Fibroblast of the aortic adventitia (primary cell): Measurements from ENCODE around the genes NOA1, IGFBP7 and TMPRSS11F.

DNA sequence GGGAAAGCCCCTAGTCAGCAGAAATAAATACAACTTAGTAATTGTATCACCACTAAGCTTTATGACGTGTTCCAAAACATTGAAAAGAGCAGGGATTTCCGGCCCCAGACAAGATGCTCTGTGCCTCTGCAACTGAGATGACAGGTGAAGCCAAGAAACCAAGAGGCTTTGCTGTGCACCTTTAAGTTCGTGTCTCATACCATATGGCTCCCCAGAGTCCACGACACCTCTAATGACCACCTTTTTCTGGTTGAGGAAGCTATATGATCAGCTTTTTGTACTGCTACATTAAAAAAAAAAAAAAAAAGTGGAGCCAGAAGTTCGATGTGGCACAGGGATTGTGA, 58.5 kb downstream of the SPINK2 start:
- CAGE, long polyA plus RNA, result no peak

DNA sequence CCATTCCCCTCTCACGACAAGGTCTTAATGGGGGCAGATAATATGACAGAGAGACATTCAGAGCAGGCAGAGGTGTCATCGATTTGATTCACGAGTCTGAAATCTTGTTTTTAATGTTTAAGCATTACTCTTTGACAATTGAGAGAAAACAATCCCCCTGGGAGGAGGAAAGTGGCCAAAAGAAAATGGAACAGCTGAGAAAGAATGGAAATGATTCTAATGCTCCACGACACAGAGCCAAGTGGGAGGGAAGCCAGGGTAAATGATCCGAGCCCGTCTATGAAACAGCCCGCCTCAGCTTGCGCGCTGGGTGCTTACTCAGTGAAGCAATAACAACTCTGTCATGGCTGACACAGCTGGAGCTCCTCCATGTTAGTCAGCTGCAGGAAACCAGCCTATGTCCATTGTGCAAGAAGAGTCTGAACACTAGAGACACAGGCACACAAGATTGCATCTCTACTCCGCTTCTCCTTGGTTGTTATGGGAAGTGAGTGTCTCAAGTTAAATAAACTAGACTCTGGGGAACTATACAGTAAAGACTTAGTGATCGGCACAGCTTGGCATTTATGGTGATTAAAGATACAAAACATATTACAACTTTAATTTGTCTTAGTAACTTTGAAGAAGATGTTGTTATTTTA, 19.3 kb downstream of the NOA1 start:
- CAGE, long polyA plus RNA, result no peak

DNA sequence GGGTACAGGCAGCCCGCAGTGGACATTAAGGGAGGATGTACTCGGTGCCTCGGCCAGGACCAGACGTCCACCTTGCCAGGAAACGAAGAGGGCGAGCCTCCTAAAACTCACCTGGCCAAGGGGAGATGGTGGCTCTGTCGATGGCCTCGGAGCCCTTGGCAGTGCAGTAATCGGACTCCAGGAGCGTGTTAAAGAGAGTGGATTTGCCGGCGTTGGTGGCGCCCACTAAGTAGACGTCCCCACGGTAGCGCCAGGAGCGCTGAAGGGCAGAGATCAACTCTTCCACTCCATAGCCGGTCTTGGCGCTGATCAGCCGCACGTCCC, 1.1 kb downstream of the NOA1 start:
- CAGE, long polyA plus RNA, result no peak

GRCh38 chr4:56977367-56977945, at the start of gene NOA1:
TSS of gene NOA1 (minus strand) at chr4:56977606.
- CAGE, long polyA plus RNA, result no peak

DNA sequence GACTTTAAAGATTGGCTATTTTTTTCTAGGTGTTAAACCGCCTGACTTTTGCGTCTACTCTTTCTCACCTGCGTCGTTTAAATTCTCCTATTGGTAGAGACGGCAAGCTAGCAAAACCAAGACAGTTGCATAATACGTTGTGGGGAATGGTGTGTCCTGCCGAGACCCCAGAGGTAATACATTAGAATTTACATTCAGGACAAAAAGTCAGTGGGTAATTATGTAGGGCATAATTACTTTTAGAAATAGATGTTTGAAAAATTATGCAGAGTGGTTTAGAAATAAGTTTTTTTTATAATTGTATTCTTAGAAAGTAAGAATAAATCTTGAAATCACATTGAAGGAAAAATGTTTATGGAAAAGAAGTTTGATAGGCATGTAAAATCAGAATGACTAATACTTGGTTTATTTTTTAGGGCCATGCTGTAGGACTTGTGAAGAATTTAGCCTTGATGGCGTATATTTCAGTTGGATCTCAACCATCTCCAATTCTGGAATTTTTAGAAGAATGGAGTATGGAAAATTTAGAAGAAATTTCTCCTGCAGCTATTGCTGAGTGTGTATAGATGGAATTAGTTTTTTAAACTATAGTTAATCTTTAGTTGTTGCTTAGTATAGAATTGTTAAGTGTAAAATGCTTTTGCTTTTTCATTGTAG, 31.8 kb downstream of the POLR2B start:
- CAGE, long polyA plus RNA, result no peak

GRCh38 chr4:57039486-57040213, 61.0 kb downstream of the POLR2B start:
- CAGE, long polyA plus RNA, result no peak

GRCh38 chr4:57065239-57066602, 44.5 kb downstream of the IGFBP7 start:
- CAGE, long polyA plus RNA, result no peak

DNA sequence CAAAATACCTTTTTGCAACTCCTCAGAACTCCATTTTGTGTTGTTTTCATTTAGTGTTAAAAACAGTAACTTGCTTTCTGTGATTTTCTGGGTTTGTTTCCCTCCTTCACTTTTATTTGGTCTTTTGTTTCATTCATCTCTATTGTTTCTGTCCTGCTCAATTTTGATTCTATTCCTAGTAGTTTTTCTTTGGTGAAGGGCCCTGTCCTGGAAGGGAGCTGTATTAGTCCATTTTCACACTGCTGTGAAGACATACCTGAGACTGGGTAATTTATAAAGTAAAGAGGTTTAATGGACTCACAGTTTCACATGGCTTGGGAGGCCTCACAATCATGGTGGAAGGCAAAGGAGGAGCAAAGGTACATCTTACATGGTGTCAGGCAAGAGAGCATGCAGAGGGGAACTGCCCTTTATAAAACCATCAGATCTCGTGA, 24.4 kb downstream of the IGFBP7 start:
- CAGE, long polyA plus RNA, result no peak

- CAGE, long polyA plus RNA, result no peak
Measured at GRCh38 chr4:57094089-57095416, 15.6 kb downstream of the IGFBP7 start.

GRCh38 chr4:57109889-57110856, at the start of gene IGFBP7:
TSS of gene IGFBP7 (minus strand) at chr4:57110385.
- CAGE, long polyA plus RNA, result start-site peak on the minus strand at chr4:57110383-57110390, 1,060 and 450 reads in 2 replicates

- CAGE, long polyA plus RNA, result no peak
Measured at GRCh38 chr4:57501871-57502207, 391.7 kb upstream of the IGFBP7 start.

GRCh38 chr4:58163015-58163669, 1053.0 kb upstream of the IGFBP7 start:
- CAGE, long polyA plus RNA, result no peak

DNA sequence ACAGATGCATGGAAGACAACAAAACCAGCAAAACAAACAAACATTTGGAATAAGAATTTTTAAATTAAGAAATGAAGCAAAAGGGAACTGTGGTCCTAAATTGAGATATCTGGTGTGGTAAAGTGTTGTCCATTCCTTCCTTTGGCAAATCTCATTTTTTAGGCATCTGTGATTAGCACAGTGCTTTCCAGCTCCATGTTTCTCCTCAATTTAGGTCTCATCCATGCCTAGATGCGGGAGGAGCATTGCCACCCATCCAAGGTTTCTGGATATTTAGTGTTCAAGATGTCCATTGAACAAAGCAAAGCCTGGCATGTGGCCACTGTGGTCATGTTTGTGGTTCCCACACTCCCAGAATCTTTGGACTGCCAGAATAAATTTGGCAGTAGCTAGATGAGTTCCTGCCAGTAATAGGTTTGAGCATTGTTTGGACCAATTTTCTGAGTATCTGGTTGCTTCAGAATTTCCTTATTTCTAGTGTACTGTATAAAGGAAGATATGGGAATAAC, 1124.0 kb downstream of the ADGRL3 start:
- CAGE, long polyA plus RNA, result no peak

DNA sequence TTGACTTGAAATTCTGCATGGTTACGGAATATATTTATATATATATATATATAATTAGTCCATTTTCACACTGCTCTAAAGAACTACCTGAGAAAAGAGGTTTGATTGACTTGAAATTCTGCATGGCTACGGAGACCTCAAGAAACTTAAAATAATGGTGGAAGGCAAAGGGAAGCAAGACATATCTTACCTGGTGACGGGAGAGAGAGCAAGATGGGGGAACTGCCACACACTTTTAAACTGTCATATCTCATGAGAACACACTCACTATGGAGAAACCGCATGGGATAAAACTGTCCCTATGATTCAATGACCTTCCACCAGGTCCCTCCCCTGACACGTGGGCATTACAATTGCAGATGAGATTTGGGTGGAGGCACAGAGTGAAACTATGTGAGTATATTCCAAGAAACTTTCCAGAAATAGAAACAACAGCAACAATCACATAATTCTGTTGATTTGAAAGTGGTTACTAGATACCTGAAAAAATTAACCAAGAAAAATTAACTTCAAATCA, 879.7 kb downstream of the TECRL start:
- CAGE, long polyA plus RNA, result no peak

- CAGE, long polyA plus RNA, result no peak
Measured at GRCh38 chr4:65024230-65024573, 615.0 kb upstream of the TECRL start.

DNA sequence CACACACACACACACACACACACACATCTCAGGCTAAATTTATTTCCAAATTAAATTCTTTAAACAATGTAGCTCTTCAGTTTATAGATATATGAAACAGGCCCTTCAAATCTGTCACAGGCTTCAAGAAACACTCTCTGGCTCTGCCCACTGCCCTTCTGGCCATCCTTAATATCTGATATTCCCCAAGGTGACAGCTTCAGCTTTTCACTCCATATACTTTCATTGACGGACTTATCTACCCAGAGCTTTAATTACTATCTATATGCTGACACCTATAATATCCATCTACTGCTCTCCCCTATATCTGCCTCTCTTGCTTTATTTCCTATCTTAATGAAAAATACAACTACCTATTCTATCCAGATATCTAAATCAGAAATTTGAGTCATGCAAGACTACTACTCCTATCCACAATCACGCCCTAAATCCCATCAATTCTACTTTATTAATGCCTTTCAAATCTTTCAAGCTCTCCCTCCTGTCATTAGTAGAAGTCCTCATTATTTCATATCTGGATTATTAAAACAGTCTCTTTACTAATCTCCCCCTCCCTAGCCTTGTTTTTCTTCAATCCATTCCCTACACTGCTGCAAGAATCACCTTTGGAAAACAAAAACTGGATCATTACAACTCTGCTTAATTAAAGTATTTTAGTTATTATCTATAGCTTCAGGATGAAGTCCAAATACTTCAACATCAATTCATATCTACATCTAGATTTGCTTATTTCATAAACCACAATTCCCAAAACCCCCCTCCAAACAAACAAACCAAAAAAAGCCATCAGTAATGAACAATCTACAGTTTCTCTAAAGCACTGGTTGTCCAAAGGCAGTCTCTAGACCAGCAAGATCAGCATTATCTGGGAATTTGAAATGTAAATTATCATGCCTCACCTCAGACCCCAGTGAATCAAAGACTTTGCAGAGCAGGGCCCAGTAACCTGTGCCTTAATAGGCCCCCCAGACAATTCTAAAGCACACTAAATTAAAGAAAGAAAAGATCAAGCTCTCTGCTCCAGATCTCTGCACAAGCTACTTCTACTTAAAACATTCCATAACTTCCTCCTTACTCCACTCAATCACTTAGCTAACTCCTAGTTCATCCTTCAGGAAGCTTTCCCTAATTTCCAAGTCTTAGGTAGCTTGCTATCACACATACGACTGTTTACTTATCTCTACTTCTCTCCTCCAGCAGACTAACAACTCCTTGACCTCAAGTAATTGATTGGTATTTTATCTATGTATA, 35.6 kb downstream of the CENPC start:
- CAGE, long polyA plus RNA, result no peak

GRCh38 chr4:67699530-67700347, 1.2 kb downstream of the UBA6 start:
- CAGE, long polyA plus RNA, result no peak

DNA sequence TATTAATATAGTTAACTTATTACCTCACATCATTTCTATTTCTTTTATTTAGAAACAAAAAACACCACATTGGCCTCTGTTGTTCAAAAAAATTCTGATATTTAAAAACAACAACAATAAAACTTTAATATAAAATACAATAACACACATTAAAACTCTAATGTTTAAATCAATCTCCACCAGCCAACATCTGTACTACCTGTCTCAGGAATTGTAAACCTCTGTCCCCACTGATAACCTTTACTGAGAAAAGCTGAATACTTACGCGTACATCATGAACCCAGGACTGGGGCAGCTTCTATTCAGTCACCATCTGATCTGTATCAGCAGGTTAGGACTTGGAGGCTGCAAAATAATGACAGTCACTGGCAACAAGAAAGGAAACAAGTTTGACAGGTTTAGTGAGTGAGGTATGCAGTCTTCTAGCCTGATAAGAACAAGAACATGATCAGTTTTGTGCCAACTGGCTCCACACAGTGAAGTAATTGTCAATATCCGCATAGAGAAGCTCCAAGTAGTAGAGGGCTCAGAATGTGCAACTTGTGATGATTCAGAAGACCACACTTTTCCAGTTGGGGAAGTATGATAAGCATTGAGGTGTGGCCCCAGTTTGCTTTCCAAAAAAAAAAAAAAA, at the start of gene TMPRSS11F:
Gene TMPRSS11F, minus strand, starts transcription at position 325 of the 634 bp plus-strand sequence.
- CAGE, long polyA plus RNA, result no peak

DNA sequence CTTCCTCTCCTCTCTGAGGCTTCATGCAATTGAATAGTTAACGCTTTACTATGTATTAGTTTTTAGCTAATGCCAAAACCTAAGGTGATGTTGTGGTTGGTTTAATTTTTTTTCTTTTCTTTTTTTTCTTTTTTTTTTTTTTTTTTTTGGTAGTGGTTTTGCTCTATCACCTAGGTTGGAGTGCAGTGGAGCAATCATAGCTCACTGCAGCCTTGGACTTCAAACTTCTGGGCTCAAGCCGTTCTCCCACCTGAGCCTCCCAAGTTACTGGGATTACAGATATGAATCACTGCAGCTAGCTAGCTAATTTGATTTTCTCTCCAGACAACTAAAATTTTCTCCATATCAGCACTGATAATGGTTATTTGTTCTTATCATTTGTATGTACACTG, 3.3 kb downstream of the UGT2A3 start:
- CAGE, long polyA plus RNA, result no peak

DNA sequence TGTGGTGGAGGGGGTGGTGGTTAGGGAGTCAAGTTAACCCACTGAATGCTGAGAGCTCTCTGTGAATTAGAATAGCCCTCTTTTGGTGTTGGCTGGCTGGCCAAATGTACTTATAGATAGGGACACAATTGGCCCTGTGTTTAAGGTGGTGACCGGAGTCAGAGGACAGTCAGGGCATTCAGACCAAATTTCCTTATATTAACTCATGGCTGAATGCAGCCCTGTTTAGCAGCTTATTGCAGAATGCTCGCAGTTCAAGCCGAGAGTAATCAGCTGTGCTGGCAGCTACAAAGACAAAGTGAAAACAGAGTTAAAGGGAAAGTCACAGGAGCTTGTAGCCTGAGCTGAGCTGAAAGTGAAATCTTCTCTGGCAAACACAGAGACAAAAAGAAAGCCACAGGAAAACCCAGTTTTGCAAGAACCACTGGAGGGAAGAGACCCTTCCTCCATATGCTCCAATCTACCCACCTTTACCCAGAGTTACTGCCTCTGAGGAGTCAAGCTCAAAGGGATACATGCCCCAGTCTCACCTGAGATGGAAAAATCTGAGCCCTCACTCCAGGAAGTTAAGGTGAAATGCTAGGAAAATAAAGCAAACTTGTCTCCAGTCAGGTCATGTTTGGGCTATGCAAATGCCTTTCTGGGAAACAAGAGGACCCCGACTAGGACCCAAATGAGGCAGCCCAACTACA, 38.3 kb upstream of the UGT2B7 start:
- CAGE, long polyA plus RNA, result no peak